ENCODE results near the gene DPY19L2.

DNA sequence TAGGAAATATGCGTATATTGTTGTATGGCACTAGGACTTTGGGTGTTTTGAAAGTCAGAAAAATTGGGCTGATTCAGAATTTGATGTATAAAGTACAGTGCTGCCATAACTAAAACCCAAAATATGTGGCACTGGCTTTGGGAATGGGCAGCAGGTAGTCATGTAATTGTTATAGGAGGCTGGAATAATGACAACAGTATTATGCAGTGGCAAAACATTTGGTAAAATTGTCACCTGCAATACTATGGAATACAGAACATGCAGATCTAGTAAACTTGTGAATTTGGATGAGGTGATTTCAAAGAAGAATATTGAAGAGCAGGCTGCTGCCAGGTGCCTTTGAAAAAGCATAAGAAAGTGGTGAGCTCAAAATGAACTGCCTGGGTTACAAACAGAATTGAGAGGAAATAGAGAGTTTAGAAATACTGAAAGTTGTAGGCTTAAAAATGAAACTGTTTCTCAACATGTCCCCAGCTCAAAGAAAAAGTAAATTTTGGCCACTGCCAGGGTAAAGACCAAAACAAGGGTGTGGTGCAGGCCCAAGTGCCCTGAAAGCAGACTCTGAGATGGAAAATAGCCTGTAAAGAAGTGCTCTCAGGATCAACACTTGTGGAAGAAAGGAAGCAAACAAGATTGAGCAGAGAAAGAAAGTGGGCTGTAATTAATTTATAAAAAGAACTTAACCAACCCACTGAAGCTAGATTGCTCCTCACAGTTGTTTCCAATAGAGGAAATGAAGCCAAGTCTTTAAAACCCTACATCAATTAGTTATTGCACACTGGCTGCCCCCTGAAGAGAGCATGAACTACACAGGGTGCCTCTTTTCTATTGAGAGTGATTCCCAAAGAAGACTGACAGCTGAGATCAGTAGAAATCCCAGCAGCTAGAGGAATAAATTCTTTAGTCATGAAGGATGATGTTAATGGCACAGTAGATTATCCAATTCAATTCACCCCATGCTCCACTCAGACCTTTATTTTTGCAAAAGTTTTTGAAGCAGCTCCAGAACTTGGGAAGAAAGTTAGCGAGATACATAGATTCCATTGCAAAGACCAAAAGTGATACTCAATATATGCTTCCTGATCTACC is 8.9 kb upstream of the USP15 start:
- RRBS: no CpG with 5 or more reads among the region's 2 CpGs

- RRBS: 2% methylated on average over 4 of the region's 10 CpGs
Measured at GRCh38 chr12:62465976-62466434, 621 bp upstream of the MON2 start.

GRCh38 chr12:62560508-62560843 is 93.8 kb downstream of the MON2 start:
- RRBS: no CpG with 5 or more reads among the region's 1 CpG

DNA sequence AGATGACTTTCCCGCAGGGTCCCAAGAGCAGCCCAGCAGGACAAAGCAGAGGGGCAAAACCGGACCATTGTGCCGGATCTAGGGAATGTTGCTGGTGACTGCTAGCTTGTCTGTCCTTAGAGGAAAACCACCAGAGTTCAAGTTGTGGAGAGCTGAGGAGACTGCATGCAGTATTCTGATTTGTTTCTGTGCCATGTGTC is 162.9 kb downstream of the MON2 start:
- RRBS: no CpG with 5 or more reads among the region's 3 CpGs

DNA sequence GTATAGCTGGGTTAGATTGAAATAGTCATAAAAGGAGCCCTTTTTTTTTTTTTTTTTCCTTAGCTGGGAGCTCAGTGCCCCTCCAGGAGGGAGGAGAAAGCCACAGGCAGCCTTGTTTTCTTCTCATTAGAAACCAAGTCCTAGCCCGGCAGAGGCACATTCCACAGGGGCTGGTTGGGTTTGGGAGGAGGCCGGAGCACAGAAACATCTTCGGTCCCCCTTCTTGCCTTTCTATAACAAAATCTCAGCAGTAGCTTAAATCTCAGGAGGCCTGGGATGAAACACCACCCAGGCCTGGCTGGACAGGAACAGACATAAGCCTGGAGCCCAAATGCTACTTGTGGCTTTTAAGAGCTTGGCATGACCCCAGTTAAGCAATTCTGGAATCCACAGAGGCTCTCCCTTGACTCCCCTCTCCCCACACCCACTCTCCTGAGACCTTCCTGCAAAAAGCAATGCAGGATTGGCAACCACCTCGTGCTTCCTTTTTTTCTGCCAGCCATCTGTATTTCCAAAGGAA is 231.6 kb downstream of the PPM1H start:
- RRBS: 20% methylated on average over 1 of the region's 4 CpGs

DNA sequence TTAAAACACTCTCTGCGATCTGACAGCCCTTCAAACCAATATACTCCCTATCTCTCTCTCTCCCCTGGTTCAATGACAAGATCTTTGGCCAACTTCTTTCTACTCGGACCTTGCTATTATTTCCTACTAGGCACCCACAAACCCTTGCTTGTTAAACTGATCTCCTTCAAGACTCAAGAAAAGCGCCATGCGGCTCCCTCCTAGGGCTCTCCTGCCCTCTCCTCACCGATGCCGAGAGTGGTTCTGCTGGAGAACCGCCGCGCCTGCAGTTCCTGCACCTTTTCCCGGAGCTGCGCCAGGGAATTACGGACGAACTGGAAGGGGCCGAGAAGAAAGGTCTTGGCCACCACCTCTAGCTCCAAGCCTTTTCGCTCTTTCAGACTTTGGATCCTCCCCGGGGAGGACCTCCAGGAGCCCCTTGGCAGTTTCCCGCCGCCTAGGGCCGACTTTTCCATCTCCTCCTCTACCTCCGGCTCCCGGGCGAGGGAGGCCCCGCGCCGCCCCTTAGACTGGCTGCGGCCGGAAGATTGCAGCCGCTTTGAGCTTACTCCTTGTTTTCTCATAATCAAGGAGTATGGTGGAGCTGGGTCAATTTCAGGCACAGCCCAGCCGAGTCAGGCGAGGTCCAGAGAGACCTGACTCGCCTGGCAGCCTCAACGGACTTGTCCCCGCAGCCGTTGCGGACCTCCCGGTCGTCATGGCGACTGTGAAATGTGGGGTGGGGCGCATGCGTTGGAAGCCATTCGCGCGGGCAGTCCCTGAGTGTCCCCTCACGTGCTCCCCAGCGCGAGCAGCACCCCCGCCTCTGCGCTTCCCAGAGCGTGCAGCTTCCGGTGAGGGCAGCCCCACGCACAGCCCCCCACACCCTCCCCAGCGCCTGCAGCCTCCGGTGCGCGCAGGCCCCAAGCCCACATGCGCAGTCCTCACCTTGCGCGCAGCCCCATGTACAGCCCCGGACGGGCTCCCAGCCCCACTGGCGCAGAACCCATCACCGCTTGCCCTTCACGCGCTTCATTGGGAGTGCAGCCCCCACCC is at the start of gene DPY19L2:
Gene DPY19L2, minus strand, starts transcription at position 663 of the 1,035 bp plus-strand sequence.
- RRBS: 3% methylated on average over 19 of the region's 64 CpGs

DNA sequence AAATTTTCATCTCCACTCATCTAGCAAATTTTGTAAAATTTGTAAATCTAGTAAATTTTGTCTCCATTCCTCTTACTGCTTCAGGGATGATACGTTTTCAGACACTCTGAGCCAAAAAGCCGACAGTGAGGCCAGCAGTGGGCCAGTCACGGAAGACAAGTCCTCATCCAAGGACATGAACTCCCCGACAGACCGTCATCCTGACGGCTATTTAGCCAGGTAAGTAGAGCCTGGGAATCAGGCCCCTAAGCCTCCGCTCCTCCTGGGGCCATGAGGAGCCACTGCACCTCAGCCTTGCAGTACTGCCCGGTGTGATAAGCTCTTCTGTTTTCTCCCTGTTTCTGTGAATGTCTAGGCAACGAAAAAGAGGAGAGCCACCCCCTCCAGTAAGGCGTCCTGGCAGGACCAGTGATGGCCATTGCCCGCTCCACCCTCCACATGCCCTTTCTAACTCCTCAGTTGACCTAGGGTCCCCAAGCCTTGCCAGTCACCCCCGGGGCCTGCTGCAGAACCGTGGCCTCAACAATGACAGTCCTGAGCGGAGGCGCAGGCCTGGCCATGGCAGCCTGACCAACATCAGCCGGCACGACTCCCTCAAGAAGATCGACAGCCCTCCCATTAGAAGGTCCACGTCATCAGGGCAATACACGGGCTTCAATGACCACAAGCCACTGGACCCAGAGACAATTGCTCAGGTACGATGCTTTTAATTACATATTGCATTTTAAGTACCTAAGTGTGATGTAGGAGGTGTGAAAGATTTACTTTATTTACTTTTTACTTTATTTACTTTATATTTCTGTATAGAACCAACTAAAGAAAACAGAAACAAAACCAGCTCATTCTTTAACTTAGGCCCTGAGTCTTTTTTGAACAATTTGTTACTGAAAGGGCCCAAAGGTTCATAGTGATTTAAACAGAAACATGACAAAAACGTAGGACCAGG is 94.3 kb downstream of the KICS2 start:
- RRBS: 98% methylated on average over 3 of the region's 22 CpGs

- RRBS: no CpG with 5 or more reads among the region's 3 CpGs
Measured at GRCh38 chr12:64338662-64339053, 51.9 kb downstream of the C12orf56 start.

DNA sequence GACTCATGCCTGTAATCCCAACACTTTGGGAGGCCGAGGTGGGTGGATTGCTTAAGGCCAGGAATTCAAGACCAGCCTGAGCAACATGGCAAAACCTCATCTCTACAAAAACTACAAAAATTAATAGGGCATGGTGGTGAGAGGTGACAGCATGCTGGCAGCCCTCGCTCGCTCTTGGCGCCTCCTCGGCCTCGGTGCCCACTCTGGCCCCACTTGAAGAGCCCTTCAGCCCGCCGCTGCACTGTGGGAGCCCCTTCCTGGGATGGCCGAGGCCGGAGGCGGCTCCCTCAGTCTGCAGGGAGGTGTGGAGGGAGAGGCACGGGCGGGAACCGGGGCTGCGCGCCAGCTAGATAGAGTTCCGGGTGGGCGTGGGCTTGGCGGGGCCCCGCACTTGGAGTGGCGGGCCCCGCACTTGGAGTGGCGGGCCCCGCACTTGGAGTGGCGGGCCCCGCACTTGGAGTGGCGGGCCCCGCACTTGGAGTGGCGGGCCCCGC is 67.6 kb upstream of the RASSF3 start:
- RRBS: no CpG with 5 or more reads among the region's 30 CpGs

DNA sequence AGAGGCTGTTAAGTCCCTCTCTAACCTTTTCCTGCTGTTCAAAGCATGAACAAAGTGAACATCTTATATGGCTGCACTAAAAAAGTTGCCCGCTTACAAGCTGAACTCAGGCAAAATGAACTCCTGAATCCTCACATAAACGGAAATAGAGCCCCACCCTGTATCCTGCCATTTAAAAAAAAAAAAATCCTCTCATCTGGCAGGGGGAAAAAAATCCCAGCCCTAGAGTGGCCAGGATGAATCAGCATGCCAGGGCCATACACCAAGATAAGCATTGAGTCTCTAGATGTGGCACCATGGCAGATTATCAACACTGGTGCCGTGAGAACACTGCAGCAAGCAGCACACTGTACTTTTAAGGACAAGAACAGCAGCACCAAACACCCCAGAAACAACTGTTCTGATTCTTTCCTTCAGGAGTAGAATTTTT is 65.5 kb downstream of the RASSF3 start:
- RRBS: no CpG with 5 or more reads among the region's 3 CpGs

- RRBS: no CpG with 5 or more reads among the region's 16 CpGs
Measured at GRCh38 chr12:64679139-64680103, 69.1 kb downstream of the RASSF3 start.

DNA sequence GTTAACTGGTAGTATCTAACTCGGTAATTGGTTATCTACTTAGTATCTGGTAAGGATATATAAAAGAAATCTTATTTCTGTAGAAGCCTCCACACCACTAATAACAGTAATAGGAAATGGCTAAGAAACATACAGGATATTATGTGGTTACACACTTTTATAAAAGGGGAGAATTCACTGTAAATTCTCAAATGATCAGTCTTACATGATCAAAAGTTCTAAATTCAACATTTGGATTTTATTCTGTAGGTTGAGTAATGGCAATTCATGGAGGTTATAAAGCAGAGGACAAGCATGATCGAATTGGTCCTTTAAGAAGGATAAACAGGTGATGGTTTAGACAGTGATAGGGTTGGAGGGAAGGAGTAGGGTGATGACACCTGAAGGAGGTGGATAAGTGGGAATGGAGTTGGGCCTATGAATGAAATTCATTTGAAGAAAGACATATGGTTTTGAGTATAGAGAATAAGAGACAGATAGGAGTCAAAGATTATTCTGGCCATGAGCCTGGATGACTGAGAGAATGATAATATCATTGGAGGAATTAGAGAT is 7.6 kb downstream of the LEMD3 start:
- RRBS: no CpG with 5 or more reads among the region's 2 CpGs

- RRBS: no CpG with 5 or more reads among the region's 10 CpGs
Measured at GRCh38 chr12:65892791-65893656, 68.7 kb downstream of the HMGA2 start.

GRCh38 chr12:66127704-66128034 is 2.9 kb downstream of the LLPH start:
- RRBS: no CpG with 5 or more reads among the region's 1 CpG

DNA sequence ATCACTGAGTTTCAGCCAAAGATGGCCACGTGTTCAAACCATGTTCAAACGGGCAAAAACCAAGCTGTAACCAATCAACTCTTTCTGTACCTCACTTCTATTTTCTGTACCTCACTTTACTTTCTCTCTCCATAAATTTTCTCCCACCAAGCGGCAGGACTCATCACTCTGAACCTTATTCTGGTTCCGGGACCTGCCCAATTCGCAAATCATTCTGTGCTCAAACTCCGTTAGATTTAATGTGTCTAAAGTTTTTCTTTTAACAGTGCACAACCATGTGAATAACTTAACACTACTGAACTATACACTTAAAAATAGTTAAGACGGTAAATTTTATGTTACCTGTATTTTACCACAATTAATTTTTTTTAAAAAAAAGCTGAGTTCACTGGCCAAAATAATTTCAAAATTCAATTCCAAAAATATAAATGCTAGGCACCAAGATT is 1.2 kb downstream of the TMBIM4 start:
- RRBS: no CpG with 5 or more reads among the region's 7 CpGs

- RRBS: no CpG with 5 or more reads among the region's 10 CpGs
Measured at GRCh38 chr12:66187676-66188422, 1.2 kb upstream of the IRAK3 start.

- RRBS: 1% methylated on average over 4 of the region's 70 CpGs
Measured at GRCh38 chr12:66235091-66235933, 46.3 kb downstream of the IRAK3 start.

DNA sequence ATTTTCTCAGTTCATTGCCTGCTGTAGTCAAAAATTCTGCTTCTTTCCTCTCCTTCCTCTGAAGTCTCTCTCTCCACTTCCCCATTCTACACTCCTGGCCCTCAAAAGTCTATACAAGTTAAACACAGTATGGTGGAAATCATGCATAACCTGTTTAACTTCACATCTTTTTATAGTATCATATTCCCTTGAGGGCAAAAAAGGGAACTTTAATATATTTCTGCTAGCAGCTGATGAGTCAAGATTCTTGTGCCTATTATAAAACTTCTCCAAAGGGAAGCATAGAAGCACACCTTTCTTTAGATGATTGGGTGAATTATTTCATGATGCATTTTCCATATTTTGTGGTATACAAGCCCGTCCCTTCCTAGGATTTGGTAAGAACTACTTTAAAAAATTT is 16.6 kb downstream of the GRIP1 start:
- RRBS: no CpG with 5 or more reads among the region's 1 CpG

GRCh38 chr12:66874421-66874731 is 195.5 kb upstream of the GRIP1 start:
- RRBS: no CpG with 5 or more reads among the region's 4 CpGs

All from zone of skin (tissue), 1 donor.